Lower leg skin (tissue), 2 donors: ENCODE data around the gene MRPL30.

DNA sequence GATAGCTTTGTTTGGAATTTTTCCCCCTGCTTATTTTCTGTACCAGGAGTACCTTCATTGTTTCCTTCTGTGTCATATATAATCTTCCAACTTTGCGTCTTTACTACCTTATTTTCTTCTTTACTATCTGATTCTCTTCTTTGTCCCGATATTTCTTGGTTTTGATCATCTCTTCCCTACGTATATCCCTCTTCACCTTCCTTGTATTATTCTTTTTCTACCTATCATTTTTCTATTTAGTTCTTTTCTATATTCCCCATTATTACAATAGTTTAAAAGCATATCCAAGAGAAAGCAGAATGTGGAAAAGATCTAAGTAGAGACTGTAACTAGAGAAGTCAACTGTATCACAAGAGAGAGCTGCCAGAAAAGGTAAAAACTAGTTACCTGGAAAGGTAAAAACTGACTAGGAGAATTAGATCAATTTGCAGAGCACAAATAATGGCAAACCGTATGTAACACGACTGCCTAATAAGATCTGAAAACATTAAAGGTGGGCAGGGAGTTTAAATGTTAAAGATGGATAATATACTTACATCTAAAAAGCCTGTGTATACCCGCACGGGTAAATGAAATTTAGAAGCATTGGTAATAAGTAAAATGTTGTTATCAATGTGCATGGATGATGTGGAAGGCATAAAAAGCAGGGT lies 100.2 kb downstream of the ZAP70 start:
- PRO-cap: no peak
- RAMPAGE, long total RNA, 2 experiments: no peak in any of the 2 experiments

- PRO-cap: no peak
- RAMPAGE, long total RNA, 2 experiments: no peak in any of the 2 experiments
Observed at GRCh38 chr2:97965001-97965559, 30.7 kb downstream of the TMEM131 start.

DNA sequence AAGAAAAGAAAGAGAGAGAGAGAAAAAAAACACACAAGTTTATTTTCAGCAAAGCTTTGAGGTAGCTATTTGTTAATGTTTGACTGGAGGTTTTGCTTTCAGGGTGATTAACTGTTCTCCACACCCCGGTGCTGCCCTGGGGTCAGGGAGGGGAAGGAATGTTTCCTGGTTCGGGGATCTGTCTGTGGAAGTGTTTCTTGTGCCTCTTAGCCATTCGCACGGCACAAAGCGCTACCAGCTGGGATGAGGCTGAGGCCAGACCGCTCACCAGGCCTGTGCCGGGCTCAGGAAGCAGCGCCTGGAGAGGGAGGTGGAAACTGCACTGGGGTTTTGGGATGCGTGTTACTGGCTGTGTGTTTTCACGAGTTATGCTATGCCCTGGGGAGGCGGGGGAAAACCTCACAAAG lies 65.9 kb upstream of the CNGA3 start:
- PRO-cap: no peak
- RAMPAGE, long total RNA, 2 experiments: no peak in any of the 2 experiments

DNA sequence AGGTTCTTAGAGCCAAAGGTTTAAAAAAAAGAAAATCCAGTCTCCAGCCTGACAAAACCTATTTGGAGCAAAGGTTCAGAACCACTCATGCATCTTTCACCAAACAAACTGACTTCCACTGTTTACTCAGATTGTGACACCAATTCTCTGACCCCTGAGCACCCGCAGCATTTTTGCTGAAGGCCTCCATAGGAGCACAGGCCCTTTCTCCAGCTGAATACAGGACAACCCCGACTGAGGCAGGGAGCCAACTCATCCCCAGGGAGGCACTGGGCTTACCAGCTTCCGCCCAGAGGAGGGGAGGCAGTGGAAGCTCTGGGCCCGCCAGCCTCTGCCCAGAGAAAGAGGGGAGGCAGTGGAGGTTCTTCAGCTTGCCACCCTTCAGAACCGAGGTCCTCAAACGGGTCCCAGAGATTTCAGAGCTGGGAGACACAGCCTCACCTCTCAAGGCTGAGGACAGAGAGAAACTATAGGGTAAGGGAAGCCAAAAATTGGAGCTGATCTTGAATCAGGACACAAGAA lies 50.9 kb upstream of the CNGA3 start:
- PRO-cap: no peak
- RAMPAGE, long total RNA, 2 experiments: no peak in any of the 2 experiments

DNA sequence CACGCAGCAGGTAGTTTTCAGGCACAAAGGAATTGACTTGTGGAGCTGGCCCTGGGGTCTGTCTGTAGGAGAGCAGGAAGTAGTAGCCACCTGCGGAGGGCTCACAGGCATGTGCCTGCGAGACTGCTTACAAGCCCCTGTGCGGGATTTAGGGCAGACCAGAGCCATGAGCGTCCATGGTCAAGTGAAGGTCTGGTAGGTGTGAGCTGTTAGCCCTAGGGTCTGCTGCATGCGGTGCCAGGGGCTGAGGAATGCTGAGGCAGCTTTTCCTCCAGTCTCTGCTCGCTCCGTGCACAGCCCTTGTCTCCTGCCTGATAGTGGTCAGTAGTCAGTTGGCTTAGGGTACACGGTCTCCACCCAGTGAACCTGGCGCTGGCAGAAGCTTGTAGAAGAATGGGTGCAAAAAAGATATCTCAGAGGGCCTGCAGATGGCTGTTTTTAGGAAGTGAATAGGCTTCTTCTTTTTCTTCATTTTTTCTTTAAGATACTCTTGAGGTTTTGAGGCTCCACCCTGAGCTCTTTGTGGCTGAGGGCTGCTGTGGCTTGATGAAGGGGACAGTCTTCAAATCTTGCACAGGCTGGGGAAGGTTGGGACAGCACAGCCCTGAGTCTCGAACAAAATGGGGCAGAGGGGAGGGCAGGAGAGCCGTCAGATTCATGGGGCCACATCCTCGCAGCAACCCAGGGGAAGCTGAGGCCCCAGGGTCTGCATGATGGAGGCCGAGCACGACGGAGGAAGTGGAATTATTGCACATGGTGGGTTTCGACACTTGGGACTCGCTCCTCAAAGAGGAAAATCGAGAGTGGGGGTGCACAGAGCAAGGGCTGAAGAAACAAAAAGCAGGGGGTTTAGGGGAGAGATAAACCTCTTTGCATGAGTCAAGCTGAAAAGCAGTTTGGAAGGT lies 19.2 kb downstream of the INPP4A start:
- PRO-cap: no peak
- RAMPAGE, long total RNA, 2 experiments: no peak in any of the 2 experiments

DNA sequence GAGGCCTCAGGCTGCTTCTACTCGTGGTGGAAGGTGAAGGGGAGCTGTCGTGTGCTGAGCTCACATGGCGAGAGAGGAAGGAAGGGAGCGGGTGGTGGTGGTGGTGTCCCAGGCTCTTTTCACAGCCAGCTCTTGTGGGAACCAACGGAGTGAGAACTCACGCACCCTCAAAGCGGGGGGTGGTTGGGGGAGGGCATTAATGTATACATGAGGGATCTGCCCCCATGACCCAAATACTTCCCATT lies 22.3 kb downstream of the INPP4A start:
- PRO-cap: no peak
- RAMPAGE, long total RNA, 2 experiments: no peak in any of the 2 experiments

GRCh38 chr2:98569294-98569945 lies 38.9 kb downstream of the COA5 start:
- PRO-cap: no peak
- RAMPAGE, long total RNA, 2 experiments: start-site peak on the plus strand in 1 of 2 experiments, at chr2:98569080-98569662 at its widest, 7 reads per replicate

DNA sequence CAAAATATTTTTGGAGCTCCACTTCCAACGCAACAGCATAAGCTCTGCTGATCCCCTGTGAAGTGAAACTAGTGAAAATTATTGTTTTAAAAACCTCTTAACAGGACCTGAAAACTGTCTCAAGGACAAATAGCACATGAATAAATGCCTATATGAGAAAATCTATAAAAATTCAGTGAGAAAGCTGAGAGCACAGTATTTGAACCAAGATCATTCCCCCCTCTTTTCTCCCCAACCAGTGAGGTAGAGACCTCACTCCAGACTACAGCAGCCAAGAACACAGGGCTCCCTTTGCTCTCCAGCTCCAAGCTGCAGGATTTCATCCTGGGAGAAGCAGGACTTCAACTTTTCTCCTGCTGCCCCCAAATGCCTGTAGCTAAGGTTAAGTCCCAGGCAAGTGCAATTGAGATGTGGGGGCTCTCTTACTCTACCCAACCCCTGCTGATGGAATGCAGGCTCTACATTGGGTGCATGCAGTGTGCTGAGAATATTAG lies 12.6 kb downstream of the MGAT4A start:
- PRO-cap: no peak
- RAMPAGE, long total RNA, 2 experiments: no peak in any of the 2 experiments

DNA sequence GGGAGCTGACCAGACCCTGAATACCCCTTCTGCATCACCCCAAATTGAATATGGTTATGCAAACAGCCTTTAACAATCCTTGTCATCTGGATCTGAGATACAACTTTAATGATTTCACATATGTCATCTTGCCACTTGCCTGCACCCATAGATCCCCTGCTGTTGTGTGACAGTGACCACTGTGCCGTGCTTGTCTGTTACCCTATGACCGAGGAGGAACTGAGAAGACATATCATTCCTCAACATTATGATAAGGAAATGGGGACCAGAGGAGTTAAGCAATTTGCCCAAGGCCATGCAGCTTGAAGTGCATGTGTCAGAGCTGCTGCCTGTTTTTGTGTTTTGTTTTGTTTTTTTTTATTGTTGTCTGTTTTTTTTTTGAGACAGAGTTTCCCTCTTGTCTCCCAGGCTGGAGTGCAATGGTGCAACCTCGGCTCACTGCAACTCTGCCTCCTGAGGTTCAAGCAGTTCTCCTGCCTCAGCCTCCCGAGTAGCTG lies 29.3 kb upstream of the MGAT4A start:
- PRO-cap: no peak
- RAMPAGE, long total RNA, 2 experiments: no peak in any of the 2 experiments

- PRO-cap: no peak
- RAMPAGE, long total RNA, 2 experiments: no peak in any of the 2 experiments
Observed at GRCh38 chr2:98761158-98761825, 30.4 kb upstream of the MGAT4A start.

DNA sequence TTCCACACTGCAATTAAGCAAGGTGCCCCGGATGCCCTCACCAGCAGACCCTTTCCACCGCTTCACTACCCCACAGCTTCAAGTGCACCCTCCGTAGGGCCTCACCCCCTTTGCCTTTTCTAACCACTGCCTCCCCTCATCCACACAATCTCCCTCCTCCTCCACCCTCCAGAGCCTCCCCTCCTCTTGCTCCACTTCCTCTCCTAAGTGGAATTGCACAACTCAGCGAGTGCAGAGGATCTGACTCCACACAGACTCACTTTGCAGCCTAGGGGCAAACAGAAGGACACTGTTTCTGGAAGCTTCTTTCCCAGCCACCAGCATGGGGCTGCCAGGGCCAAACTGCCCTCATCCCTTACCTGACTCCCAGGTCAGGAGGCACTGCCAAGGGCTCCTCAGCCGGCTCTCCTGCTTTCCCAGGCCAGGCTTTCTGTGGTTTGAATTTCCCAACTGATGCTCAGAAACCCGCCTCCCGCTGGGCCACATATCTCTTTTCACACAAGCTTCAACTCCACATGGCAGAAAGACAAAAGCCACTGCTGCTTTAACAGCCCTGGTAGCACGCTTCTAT lies 74.6 kb upstream of the MGAT4A start:
- PRO-cap: no peak
- RAMPAGE, long total RNA, 2 experiments: no peak in any of the 2 experiments

- PRO-cap: unidirectional peak, minus-strand start at chr2:98869270; unidirectional peak, minus-strand start at chr2:98869373
- RAMPAGE, long total RNA, 2 experiments: start-site peak on the minus strand in 2 of 2 experiments, at chr2:98869255-98869382 at its widest, 31 to 38 reads per replicate
Observed at GRCh38 chr2:98868891-98869827, 66.9 kb downstream of the CRACDL start.

DNA sequence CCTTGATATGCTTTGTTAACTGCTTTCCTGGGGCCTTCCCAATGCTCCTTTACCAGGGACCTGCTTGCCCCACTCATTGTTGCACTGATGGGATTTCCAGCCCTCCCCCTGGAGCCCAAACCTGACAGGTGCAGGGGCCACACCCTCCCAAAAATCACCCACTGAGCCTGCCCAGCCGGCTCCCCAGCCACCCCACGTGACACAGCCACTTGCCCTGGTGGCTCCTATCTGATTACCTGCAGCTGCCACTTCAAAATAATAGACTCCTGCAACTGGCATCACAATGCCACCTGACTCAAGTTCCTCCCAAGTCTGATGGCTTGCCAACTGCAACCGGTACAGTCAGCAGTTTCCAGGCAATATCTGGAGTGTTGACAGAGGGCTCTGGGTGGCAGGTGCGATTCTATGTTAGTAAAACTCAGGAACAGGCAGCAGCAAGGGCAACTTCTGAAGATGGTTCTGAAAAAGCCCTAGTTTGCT lies 66.2 kb downstream of the CRACDL start:
- PRO-cap: bidirectional peak, plus-strand start at position 368 of the sequence, minus-strand start at position 198 of the sequence
- RAMPAGE, long total RNA, 2 experiments: no peak in any of the 2 experiments

DNA sequence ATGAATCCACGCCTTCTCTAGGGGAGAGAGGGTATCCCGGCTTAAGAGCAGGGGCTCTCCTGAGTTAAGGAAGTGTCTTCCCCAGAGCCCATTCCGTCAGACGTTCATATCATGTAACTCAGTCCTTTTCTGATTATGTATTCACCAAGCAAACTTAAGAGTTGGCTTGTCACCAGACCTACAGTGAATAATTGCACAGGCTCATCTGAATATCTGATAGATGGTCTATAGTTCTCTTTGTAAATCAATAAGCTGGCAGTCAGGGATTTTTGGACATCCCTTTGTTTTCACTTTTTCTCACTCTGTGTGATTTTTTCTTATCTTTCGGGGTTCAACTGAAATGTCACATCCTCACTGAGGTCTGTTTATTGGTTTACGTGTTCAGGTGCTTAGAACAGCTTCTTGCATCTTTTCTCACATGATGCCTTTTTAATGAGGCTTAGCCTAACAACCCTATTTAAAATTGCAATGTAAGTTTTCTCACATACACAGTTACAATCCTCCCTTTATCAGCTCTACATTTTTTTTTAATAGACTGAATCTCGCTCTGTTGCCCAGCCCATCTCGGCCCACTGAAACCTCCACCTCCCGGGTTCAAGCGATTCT lies 1.1 kb downstream of the LIPT1 start:
- PRO-cap: no peak
- RAMPAGE, long total RNA, 2 experiments: no peak in any of the 2 experiments

DNA sequence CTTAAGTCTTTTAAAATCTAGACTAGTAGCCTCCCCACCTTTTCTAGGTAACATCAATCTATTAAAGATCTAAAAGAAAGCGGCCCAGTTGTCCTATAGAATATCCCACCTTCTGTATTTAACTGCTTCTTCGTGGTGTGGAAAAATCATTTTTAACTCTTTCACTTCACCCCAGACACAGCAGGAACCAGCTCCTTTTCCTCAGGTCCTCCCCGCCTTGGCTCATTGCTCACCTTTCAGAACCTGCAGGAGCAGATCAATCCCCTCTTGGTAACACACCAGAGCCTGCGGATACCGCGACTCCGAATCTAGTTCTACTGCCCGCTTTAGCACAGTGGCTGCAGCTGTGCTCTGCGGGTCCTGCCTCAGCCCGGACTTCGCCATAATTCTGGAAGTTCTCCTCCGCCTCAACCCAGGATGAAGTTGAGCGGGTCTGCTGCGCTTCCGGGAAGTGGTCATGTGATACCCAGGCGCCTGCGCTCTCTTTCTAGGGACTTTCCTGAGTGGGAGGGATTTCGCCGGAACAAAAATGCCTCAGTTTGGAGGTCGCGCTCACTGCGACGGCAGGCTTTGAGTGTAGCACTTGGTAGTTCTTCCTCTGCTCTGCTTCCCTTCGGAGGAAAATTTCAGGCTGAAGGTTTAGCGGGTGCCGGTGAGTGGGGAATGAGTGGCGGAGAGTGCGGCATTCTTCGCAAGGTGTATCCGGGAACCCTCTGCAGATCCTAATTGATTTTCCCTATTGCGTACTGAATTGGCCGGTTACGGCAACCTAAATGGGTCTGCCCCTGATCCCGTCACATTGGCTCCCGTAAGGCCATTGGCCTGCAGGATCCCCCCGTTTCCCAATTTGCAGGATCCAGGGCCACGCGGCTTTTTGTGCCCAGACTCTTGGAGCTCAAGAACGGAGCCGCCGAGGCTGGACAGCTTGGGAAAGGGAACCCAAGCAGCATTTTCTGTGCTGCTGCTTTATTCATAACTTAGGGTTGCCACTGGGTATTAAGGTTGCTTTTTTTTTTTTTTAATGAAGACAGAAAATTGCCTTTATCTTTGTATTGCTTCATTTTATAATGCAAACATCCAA lies at the start of gene MRPL30:
TSS of gene MRPL30 (plus strand) at position 587 of the 1,081 bp plus-strand sequence.
- PRO-cap: bidirectional peak, plus-strand start at position 555 of the sequence, minus-strand start at position 390 of the sequence
- RAMPAGE, long total RNA, 2 experiments: start-site peak on the plus strand in 2 of 2 experiments, centred at positions 603 to 606 of the sequence, 53 to 237 reads per replicate; start-site peak on the minus strand in 2 of 2 experiments, centred at positions 413 to 426 of the sequence, 231 to 474 reads per replicate

GRCh38 chr2:99480448-99480740 lies 9.4 kb downstream of the REV1 start:
- PRO-cap: no peak
- RAMPAGE, long total RNA, 2 experiments: no peak in any of the 2 experiments

DNA sequence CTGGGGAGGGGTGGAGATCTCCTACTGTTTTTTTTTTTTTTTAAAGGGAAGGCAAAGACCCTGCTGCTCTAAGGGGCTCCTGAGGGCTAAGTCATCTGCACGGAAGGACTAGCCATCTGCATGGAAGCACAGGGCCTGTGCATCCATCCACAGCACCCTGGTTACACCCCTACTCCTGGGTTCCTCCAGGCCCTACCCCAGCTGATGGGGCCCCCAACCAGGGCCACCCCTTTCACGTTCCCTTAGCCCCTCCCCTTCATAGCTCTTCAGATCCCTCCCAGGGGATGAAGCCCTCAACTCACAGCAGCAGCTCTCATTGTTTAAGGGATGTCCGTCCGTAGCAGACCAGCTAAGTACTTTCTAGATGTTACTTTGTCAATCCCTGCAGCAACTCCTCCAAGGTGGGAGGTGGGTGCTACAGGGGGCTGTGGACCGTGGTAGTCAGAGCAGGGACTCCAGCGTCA lies 186.2 kb upstream of the REV1 start:
- PRO-cap: no peak
- RAMPAGE, long total RNA, 2 experiments: no peak in any of the 2 experiments

DNA sequence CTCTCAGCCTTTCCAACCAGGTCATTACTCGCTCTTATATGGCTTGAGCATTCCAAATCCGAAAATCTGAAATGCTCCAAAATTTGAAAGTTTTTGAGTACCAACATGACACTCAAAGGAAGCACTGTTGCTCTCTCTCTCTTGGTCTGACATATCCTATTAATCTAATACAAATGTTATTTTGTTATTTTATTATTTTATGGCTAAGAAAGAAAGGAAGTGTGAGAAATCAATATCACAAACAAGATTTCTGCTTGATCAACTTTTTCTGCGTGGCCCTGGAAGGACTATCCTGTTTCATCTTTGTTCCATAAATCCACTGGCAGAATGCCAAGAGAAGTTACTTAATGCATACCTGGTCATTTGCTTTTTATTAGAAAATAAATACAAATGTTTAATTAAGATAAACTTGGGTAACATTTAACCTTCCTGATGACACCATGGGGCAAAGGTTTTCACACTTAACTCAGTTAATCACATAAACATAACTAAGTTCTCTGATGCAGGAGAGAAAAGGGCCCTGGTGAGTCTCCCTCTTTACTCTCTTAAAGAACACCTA lies 203.4 kb downstream of the AFF3 start:
- PRO-cap: no peak
- RAMPAGE, long total RNA, 2 experiments: no peak in any of the 2 experiments

DNA sequence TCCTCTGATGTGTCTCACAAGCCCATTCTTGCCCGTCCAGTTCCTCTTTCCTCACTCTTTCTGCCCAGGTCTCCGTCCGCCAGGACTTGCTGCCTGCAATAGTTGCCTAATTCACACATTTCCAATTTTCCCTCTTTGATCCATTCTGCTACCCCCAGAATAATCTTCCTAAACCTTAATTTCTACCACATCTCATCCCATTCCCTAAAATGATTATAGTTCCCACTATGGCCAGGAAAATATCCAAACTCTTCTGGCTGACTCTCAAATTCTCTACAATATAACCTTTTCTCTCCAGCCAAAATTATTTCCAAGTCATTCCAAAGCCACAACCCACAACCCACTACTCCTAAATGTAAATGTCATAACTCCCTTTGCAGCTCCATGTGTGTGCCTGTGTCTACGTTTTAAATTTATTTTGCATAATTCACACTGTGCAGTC lies 171.2 kb downstream of the AFF3 start:
- PRO-cap: no peak
- RAMPAGE, long total RNA, 2 experiments: no peak in any of the 2 experiments

DNA sequence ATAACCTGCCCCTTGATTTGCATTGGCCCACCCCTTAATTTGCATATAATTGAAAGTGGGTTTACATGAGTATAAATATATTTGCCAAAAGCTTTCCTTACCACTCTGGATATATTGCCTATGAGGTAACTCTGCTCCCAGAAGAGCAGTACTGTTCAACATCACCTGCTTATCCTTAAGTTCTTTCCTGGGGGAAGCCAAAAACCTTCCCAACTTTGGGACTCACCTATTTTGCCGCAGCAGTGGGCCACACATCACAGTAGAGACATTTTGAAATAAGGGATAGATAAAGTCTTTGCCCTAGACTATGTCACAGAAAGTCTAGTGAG lies 36.0 kb upstream of the AFF3 start:
- PRO-cap: no peak
- RAMPAGE, long total RNA, 2 experiments: no peak in any of the 2 experiments